HL-60 (cell line): Measurements from ENCODE around the gene ARL4C.

DNA sequence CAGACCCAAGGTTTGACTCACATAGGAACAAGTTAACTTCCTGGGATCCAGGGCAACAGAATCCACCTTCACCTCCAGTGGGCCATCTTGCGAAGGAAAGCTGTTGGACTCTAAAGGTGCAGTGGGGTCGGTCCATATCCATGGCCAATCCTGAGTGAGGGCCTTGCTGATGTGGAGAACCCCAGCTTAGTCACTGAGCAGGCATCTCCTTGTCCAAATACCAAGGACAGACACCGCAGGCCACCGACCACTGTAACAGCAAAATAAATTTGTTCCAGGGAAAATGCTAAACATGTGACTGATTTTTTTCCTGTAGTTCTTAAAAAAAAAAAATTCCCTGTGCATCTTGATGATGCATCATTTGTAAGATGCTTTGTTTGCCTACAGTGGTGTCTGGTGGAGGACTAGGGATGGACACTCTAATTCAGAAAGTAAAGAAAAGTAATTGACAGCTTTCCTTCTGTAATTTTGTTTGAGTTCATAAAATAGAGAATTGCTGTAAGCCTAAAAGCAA lies 188.8 kb downstream of the ARL4C start:
- RRBS, result no CpG with 5 or more reads among the region's 4 CpGs

- RRBS, result no CpG with 5 or more reads among the region's 3 CpGs
Measured at GRCh38 chr2:234366846-234367464, 129.9 kb downstream of the ARL4C start.

DNA sequence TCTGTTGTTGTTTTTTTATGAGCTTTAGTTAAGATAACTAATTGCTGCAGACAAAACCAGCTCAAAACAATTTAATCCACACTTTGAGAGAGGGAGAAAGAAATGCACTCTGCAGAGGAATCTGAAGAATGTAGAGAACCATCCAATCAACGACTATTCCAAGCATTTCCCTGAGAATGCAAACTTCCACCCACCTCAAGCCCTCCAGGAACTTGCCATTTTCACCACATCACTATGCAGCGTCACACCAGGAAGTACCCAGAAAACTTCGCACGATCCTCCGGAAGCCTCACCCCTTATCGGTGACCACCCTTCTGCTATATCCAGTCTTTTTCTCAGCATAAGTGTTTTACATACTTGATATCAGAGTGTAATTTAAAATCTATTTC lies 69.2 kb downstream of the ARL4C start:
- RRBS, result no CpG with 5 or more reads among the region's 6 CpGs

DNA sequence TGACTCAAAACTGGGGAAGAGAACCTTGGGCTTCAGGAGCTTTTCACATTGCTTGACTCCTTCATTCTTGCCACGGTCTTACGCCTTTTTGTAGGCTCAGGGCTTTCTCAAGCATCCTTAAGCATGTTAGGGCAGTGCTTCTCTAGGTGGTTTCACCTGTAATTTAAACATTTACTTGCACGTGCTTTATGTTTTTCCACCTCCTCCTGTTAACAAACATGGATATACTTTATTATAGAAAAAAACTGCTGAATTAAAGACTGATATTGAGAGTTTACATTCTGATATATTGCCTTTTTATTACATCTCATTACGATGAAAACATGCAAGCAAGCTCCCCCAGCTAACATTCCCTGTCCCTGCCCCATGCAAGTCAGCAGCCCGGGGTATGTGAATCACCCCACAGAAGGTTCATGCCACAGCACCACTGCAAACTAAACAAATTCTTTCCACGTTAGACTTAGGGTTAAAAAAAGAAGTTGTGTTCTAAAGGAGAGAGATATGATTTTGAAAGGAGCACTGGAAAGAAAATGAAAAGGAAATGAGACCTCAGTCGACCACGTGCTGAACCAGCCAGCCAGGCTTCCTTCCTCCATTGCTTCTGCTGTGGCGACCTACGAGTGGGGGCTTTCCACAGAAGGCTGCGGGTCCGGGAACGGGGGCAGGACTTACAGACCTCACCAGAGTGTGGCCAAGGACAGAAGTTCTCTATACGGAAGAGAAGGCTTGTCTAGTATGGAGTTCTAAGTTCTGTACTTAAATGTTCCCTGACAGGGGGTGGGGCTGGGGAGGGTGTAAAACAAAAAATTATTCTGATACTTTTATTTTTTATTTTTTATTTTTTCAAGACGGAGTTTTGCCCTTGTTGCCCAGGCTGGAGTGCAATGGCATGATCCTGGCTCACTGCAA lies 52.0 kb downstream of the ARL4C start:
- RRBS, result no CpG with 5 or more reads among the region's 15 CpGs

DNA sequence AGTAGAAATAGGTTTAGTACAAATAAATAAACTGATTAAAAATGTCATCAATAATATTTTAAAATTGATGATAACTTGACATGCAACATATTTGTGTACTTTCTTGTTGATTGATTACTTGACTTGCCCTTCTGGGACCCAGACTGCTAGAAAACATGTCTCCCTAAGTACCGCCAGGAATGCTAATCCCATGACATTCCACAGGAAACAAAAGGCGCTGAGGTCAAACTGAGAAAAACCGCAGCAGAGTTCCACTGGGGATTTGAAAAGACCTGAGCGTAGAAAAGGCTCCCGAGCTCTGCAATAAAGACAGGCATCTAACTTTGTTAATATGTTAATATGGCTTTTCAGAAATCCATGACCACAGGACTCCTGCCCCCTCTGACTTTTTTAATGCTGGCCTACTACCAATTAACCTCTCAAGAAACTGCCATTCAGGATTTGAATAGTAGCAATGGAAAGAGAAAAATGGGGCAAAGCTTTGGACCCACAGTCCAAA lies 47.7 kb downstream of the ARL4C start:
- RRBS, result no CpG with 5 or more reads among the region's 5 CpGs

DNA sequence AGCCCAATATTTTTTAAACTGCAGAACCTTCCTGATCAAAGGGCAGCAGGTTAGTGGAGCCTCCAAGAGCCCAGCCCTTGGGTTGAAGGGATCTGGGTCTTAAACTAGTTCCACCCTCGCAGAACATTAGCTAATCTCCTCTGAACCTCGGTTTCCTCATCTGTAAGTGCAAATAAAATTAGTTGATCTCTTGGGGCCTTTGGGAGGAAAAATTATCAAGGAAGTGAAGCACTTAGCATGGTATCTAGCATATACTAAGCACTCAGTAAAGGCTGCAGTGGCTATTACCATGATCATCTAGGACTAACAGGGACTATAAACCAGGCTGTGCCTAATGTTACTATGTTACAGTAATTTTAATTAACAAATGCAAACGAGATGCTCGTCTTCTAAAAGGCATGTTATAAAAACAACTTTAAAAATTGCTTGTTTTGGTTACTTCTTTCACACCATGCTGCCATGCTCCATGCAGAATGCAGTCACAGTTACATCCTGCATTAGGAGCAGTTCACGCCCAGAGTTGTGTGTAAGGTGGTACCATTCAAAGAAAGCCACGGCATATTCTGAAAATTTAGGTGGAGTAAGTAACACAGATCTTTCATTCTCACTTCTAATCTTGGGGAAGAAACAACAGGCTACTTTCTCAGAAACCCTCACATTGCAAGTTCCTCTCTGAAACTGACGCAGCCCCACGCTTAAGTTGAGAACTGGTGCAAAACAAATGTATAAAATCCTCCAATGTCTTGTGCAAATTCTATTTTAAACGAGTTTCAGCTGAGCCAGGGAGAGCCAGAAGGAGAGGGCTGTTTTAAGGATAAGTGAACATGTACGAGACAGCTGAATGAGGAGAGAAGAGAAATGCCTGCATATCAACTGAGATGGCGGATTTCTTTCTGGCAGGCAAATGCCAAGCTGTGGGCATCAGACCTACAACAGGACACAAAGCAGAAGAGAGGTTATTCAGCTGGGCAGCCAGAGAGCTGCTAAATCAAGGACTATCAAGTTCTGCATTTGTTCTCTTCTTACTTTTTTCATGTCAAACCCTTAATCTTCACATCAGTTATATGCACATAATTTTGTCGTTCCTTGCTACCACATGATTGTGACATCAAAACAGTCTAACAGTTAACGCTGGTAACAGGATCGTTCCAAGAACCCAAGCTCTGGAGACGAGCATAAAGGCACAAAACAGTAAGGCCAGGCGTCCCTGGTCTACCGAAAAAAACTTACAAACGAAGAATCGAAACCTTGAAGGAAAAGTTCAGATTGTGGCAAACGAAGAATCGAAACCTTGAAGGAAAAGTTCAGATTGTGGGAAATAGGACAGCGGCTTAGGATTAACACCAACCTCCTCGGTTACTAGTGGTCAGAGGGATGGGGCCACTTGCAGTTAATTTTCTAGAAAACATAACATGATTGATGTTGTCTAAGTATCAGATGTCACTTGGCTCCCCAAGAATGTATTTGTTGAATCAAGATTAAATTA lies 6.5 kb downstream of the ARL4C start:
- RRBS, result no CpG with 5 or more reads among the region's 23 CpGs

DNA sequence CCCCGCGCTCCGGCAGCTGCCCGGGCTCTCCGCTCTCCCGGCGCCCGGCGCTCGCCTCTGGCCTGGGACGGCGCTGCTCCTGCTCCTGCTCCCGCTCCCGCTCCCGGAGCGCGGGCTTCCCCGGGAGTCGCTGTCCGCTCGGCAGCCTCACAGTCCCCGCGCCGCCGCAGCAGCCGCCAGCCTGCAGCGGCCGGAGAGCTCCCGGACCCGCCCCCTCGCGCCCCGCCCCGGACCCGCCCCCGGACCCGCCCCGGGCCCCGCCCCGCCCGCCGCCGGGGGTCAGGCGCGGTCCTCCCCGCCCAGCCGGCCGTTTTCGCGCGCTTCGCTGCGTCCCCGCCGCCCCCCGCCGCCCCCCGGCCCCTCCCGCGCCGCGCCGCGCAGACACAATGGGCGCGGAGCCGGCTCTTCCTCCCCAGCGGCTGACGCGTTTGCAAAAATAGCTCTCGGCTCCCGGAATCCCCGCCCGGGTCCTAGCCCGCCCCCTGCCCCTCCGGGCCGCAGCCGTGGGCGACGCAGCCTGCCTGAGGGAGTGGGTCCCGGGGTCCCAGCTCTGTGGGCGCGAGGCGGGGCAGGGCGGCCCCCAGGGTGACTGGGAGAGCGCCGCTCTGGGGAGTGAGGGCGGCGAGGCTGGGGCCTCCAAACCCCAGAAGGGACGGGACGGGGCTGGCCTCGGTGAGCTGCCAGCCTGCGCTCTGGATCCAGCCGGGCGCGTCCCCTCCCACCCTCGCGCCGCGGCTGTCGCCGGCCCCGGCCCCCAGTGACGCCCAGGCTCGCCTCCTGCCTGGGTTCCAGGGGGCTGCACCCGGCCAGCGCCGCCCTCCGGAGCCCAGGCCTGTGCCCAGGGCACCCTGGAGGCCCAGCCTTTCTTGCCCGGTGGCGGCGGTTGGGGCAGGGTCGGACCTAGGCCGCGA lies at the start of gene ARL4C:
ARL4C (minus strand) TSS at position 183 of the 911 bp plus-strand sequence.
- RRBS, result 23% methylated on average over 64 of the region's 115 CpGs

GRCh38 chr2:234544849-234545215 lies 48.0 kb upstream of the ARL4C start:
- RRBS, result no CpG with 5 or more reads among the region's 11 CpGs

DNA sequence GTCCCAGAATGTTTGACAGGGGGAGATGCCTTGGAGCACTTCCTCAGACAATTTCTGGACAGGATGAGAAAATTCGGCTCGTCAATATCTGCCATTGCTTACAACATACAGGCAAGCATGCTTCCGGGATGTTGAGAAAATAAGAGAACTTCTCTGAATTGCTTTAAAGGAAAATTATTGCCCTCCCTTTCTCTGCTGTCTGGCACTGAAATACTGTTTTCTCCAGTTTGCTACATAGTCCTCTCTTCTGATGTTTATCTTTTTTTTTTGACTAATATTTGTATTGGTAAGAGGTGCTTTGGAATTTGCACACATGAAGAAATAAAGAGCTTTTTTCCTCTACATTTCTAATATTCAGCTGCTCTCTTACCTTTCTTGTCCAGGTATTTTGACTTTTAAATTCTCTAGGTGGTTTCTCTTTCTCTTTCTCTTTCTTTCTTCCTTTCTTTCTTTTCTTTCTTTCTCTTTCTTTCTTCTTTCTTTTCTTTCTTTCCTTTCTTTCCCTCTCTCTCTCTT lies 77.0 kb upstream of the SH3BP4 start:
- RRBS, result no CpG with 5 or more reads among the region's 3 CpGs

- RRBS, result no CpG with 5 or more reads among the region's 38 CpGs
Measured at GRCh38 chr2:234888326-234888994, 63.4 kb upstream of the SH3BP4 start.

DNA sequence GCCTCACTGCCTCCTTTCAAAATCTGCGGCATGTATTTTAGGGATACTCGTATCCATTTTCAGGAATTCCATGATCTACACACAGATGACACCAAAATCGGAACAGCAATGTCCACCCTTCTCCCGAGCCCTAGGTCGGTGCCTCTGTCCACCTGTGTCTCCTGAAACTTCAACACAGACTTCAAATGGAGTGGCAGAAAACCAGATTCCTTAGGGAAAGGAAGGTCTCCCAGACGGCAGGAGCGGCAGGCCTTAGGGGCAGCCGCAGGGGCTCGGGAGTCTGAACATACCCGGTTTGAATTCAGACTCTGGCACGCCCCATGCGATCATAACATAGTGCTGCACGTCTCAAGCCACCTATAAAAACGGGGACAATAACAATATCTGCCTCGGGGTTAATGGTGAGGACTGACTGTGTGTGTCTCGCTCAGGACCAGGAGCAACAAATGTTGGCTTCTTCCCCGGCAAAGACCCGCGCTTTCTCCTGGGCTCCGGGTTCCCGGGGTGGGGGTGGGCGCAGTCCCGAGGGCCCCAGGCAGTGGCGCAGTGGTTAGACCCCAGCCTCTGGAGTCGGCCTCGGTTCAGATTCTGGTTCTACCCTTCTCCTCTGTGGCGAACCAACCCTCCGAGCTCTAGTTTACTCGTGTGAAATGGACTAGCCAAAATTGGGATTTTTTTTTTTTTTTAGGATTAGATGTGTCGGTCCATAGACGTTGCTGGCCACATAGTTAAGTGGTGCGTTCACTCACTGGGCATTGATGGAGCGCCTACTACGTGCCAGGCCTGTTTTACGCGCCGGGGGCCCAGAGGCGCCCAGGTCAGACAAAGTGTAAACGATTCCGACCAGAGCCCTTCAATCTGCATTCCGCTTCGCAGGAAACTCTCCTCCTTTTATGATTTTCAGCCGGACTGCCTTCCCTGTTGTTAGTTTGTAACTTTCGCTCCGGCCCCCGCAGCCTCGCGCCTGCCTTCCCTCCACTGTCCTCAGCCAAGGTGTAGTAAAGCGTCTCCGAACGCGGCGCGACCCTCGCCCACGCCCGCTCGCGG lies 959 bp upstream of the SH3BP4 start:
- RRBS, result 50% methylated on average over 4 of the region's 59 CpGs

DNA sequence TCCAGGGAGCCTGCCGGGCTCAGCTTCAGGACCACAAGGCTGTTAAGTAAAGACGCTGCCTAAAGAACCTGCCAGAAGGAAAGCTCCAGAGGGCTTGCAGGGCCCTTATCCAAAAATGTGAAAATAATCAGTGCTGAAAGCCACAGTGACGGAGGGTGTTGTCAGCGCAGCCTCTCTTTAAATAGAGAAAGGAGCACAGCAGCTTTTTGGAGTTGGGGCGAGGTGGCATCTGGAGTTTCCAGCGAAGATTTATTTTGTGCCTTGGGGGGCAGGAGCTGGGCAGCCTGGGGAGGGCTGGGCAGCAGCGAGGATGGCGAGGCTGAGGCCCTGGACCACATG lies 40.1 kb downstream of the SH3BP4 start:
- RRBS, result no CpG with 5 or more reads among the region's 8 CpGs

DNA sequence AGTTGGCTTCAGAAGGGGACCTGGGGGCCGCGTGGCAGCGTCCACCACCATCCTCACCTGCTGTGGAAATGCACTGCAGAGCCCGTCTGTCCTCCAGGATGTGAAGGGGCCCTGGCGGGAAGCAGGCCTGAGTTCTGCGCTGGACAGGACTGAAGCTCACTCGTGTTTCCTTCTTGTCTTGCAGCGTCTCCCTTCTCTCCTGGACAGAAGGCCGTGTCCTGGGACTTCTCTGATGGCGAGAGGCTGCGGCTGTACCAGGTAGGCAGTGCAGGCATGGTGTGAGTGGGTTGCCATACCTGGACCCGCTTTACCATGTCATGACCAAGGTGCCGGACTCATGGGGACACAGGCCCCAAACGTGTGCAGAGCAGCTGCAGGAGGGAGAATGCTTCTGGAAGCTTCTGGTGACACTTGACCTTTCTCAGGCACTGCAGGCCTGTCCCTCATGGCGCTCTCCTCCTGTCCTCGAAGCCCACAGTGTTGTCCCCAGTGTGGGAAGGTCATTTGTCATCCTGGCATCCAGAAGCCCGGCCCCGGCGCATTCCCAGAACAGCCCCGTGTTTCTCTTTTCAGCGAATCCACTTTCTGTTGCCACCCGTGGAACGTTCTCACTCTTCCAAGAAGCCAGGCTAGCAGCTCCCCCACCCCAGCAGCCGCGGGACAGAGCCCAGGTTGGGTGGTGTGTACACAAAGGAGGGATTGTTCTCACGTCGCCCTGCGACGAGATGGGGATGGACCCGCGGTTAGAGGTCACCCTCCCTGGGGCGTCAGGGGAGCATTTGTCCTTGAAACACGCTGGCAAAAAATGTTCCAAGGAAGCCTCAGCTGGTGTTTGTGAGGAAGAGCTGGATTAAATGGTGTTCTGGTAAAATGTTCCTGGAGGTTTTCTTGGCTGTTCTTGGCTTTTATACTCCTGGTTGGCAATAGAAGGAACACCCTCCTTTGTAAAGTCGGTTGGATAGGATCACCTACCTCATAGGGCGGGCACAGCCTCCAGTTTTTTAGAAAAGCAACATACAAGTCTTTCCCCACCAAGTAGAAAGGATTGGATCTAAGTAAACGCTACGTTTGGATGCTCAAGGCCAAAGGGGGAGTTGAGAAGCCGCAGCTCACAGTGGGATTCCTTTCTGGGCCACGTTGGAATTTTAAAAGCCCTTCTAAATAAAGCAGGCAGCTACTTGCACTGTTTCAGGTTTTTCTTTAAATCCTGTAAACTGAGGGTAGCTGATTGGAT lies 43.7 kb downstream of the SH3BP4 start:
- RRBS, result no CpG with 5 or more reads among the region's 39 CpGs

DNA sequence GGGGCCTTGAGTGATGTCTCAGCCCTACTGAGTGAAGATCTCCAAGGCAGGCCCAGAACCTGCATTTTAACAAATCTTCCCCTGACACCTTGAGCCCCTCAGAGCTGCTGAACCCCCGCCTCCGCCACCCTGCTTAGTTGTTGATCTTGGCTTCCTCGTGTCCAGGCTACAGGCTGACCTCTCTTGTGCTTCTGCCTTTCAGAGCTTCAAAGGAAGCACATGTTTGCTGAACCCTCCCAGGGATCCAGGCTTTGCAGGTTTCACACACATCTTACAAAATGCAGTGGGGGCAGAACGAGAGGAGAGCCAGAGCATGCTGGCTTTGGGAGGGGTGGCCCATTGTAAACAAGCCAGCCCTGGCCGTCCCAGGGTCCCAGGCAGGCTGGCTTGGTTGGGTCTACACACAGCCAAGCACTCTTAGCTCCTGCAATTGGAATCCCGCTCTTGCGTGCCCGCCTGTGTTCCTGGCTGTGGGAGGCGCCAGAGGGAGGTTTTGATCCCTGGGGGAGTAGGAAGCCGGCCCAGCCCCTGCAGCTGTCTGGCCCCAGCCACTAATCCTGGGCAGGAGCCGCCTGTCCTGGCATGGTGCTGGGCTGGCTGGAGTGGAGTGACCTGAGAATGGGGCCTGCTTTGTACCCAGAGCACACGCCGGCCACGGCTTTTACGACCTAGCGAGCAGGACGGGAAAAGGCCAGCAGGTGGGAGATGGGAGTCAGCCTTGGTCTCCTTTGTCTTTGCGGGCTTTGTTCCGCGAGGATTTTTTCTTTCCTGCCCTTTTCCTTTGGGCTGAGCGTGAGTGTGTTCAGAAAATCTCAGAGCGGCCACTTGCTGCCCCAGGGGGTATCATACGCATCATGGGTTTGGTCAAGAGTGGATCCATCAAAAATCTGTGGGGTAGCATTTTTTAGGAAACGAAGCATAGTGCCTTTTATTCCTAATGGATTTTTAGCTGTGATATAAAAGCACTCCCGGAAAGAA lies 54.0 kb downstream of the SH3BP4 start:
- RRBS, result no CpG with 5 or more reads among the region's 25 CpGs

GRCh38 chr2:235063371-235063899 lies 111.6 kb downstream of the SH3BP4 start:
- RRBS, result 65% methylated on average over 5 of the region's 17 CpGs

GRCh38 chr2:235374547-235375031 lies 119.3 kb upstream of the AGAP1 start:
- RRBS, result no CpG with 5 or more reads among the region's 17 CpGs

DNA sequence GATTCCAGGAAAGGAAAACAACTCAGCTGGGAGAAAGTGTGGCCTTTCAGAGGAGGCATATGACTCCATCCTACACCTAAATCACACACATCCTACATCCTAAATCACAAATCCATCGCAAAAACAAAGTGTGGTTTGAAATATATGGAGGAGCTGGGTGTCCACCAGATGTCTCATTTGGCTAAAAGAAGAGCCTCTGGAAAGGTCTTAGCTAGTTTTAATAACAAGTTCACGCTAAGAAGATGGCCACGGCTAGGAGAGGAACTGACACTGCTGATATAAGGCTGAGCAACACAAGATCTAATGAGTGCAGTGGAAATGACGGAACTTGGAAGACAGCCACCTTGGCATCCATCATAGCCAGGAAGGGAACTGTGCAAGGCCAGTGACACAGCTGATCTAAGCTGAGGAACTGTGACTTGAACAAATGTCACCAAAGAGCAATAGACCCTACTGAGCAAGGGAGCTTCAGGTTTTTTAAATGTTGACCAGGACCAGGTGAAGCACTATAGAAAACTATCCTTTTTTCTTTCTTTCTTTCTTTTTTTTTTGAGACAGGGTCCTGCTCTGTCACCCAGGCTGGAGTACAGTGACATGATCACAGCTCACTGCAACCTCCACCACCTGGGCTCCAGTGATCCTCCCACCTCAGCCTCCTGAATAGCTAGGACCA lies 59.9 kb upstream of the AGAP1 start:
- RRBS, result no CpG with 5 or more reads among the region's 4 CpGs

DNA sequence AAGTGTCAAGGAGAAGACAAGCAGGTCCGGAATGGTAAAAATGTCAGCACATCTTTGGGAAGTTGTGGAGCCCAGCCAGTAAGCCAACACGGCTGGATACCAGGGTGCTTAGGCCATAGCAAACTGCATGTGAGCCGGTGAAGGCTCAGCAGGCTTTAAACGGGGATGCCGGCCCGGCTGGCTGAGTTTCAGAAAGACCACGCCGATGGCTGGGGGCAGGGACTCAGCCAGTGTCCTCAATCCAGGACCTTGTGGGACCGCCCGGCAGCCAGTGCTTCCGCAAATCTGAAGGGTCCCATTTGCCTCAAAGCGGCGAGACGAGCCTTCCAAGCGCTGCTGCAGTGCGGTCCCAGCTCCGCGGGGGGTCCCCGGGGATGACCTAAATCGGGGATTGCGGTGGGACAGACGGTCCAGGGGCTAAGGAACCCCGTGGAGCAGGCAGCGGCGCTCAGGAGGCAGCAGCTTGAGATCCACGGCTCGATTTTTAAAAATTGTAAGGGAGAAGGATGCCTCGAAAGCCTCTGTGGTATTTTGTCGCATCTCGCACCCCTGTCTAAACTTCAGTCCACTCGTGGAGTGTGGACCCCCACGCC lies 849 bp upstream of the AGAP1 start:
- RRBS, result 45% methylated on average over 12 of the region's 32 CpGs

DNA sequence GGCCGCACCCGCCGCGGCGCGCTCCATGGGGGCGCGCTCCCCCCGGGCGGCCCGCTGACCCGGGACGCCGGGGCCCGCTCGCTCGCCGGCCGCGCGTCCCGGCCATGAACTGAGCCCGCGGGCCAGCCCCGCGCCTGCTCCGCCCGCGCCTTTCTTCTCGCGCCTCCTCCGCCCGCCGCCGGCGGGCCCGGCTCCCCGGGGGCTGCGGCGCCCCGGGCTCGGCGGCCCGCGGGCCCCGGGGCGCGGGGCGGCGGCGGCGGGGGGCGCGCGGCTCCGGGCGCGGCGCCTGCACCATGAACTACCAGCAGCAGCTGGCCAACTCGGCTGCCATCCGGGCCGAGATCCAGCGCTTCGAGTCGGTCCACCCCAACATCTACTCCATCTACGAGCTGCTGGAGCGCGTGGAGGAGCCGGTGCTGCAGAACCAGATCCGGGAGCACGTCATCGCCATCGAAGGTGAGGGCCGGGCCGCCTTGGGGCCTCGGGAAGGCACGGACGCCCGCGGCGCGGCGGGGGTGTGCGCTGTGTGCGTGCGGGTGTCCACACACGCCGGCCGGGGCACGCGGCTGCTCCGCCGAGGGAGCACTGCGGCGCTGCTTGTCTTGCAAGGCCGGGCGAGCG lies 661 bp downstream of the AGAP1 start:
- RRBS, result 31% methylated on average over 55 of the region's 98 CpGs

GRCh38 chr2:235503812-235504593 lies 10.2 kb downstream of the AGAP1 start:
- RRBS, result no CpG with 5 or more reads among the region's 16 CpGs